Peripheral blood mononuclear cell (primary cell): ENCODE data around the genes TMEFF2 and MOB4.

GRCh38 chr2:192194813-192195965 lies at the start of gene TMEFF2:
TMEFF2 (minus strand) TSS chr2:192194933.
- PRO-cap, 8 experiments: no peak in any of the 8 experiments

DNA sequence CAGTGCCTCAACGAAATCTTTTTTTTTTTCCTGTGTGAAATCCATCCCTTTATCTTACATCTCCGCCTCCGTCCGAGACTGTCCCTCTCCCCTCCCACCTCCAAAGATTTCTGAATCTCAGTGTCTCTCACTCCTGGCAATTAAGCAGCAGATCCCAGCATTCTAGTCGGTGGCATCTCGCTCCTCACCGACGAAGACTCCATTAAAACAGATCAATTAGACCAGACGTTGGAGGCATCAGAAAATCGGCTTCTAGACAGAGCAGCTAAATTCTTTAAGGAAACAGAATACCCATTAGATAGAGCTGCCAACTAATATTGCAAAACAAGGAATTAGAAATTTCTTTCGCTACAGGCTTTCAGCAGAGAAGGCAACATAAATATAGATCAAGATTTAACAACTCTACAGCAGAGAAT lies 1.9 kb upstream of the TMEFF2 start:
- PRO-cap, 8 experiments: no peak in any of the 8 experiments

DNA sequence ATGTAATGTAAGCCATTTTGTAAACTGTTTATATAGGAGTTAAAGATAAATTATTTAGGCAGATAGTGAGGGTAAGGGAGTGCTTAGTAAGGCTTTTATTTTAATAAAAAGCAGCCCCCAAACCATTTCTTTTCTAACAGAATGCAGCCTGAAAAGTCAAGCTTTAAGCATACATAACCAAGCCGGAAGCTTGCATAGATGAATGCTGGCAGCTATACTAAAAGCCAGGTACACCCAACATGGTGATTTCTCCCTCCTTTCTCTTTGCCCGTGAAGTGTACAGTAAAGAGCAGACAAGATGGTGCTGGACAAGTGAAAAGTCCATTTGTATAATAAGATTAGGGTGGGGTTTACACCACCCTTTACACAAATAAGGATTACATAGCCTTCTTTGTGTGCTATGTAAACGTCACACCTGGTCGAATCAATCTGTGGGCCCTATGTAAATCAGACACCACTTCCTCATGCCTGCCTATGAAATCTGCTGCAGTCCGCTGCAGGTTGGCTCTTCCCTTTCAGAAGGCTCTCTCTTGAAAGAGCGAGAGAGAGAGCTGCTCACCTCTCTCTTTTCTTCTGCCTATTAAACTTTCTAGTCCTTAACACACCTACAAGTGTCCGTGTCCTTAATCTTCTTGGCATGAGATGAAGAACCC lies 1054.4 kb upstream of the SLC39A10 start:
- PRO-cap, 8 experiments: no peak in any of the 8 experiments

DNA sequence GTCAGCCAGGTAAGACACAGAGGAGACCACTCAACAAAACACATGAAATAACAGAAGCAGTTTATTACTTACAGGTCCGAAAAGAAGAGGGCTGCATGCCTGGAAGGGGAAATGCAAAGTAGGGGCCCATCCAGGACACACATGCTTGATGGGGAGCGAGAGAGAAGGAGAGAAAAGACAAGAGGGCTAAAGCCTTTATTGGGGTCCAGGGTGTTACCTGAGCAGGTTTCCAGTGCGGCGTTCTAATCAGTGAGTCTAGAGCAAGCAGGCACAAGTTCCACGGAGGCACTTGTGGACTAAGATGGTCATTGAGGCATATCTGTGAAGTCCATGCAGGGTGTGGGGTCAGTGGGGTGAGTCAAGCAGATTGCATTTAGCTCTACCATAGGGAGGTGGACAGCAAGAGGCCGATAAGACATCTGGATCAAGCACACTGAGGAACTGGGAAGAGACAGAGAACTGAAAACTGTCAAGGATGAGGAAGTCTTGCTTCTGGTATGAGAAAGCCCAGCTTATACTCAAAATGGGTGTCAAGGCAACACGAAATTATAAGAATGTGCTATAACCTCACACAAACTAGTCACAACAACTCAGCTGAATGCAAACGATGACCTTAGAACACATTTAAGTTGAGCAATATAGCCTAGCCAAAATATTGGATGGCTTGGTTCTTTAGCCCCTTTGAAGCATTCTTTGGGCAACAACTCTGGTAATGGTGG lies 61.2 kb upstream of the SLC39A10 start:
- PRO-cap, 8 experiments: no peak in any of the 8 experiments

DNA sequence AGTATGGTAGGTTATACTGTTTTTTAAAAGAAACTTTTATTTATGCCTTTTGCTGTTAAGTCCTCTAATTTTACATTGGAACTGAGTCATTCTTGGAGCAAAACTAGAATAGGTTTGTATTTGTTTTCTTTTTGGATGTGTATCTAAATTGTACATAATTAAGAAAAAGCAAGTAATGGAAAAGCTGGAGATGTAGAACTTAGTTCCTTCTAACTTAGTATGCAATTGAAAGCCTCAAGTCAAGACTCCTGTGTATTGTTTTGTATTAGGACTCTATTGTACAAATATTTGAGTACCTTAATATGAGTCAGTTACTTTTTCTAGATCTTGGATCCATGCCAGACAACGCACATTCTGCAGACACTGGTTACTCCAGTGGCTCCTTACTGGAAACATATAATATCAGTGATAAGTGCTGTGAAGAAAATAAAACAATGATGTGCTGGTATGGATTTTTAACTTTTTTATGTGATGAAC lies 1.4 kb downstream of the SLC39A10 start:
- PRO-cap, 8 experiments: no peak in any of the 8 experiments

DNA sequence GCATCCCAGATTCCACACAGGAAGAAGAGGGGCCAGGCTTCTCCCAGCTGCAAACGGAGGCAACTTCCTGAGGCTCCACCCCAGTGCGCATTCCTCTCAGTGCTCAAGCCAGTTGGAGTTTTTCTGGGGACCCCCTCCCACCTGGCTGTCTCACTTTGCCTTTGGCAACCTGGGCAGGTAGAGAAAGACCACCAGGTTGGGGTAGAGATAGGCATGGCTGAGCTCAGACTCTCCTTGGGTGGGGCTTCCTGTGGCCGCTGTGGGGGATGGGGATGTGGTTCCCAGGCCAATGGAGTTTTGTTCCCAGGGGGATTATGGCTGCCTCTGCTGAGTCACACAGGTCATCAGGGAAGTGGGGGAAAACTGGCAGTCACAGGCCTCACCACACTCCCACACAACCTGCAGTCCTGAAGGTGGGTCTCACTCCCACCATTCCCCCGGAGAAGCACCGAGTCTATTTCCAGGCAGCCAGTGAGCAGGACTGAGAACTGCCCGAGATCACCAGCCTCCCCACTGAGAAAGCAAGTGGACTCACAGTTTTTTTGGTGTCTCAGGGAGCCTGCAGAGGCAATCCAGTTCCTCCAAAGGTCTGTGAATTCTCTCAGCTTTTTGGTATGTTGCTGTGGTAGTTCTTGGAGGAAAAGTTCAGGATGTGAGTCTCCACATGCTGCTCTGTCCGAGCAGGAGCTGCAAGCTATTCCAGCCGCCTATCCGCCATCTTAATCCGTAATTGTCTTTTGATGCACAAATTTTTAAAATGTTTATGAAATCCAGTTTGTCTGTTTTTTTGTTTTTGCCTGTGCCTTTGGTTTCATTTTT lies 38.2 kb downstream of the SLC39A10 start:
- PRO-cap, 8 experiments: no peak in any of the 8 experiments

DNA sequence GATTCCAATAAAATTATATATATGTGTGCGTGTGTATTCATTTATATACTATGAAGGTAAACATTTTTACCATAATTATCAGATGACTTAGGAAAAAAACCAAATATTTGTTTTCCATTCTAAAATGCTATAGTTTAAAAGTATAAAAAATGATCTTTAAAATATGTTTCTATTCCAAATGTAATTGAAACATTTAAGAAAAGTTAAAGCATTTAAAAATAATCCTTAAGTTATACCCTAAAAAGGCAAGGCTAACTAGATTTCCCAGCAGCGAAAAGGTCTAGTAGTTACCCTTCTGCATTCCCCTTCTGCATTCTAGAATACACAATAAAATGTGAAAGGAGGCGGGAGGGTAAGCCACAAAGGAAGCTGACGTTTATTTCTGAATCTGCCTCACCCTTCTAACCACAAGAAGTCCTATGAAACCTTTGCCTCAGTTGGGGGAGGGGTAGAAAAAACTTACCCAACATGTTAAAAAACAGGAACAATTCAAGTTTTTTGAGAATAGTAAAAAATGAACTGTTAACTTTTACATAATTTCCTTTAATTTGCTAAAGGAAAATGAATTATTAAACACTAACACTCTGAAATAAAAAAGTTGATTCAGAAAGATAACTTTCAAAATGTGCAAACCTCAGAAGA lies 11.3 kb downstream of the STK17B start:
- PRO-cap, 8 experiments: peak in 8 of 8 experiments; most common minus-strand start position 310 of the sequence (in 5)

GRCh38 chr2:196165683-196165958 lies 5.8 kb downstream of the STK17B start:
- PRO-cap, 8 experiments: peak in 3 of 8 experiments; most common minus-strand start chr2:196165741 (in 1)

GRCh38 chr2:196640140-196640712 lies 711 bp downstream of the CCDC150 start:
- PRO-cap, 8 experiments: no peak in any of the 8 experiments

- PRO-cap, 8 experiments: no peak in any of the 8 experiments
These were observed 2.3 kb upstream of the GTF3C3 start for GRCh38 chr2:196801635-196802234.

DNA sequence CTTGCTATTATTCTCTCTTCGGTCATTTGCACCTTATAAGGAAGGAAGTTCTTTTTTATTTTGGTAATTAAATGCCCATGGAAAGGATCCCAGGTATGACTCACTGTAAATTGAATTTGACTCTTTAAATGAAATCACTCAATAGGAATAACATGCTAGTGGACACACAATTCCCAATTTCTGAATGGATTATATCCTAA lies 153.4 kb upstream of the PGAP1 start:
- PRO-cap, 8 experiments: no peak in any of the 8 experiments

- PRO-cap, 8 experiments: no peak in any of the 8 experiments
These were observed 182.4 kb upstream of the PGAP1 start for GRCh38 chr2:197108780-197109497.

- PRO-cap, 8 experiments: no peak in any of the 8 experiments
These were observed 16.2 kb downstream of the ANKRD44 start for GRCh38 chr2:197294468-197294766.

DNA sequence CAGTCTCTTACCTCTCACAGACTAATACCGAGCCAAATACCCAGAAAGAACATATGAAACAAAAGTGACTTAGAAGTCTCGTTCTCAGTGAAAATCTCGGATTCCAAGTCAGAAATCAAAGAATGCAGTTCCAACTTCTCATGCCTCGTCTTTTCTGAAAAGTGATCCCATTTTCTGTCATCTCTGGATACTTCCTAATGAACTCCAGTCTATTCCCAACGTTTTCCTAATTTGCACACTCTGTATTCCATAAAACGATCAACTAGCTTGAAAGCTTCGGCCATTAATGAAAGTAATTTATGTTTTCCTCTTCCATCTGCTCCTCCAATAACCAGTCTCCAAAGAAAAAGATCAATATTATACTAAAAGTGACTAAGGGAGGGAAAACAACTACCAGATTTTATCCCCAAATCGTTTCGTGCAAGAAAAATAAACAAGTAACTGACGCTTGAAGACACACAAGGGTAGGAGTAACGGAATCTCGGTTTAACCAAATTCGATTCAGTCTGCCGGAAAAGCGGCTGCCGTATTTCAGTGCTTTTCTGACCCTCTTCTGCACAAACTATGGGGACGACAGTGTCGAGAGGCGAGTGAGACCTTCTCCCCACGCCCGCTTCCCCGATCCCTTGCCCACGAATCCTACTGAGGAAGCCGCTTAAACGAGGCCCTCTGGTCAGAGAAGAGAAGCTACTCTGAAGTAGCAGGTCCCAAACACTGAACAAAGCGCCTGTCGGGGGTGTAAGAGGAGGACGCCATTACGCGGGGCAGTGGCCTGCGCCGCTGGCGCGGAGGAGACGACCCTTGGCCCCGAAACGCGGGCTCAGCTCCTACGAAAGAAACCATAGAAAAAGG lies 555 bp downstream of the SF3B1 start:
- PRO-cap, 8 experiments: peak in 6 of 8 experiments; most common plus-strand start position 721 of the sequence (in 3); most common minus-strand start position 256 of the sequence (in 2)

DNA sequence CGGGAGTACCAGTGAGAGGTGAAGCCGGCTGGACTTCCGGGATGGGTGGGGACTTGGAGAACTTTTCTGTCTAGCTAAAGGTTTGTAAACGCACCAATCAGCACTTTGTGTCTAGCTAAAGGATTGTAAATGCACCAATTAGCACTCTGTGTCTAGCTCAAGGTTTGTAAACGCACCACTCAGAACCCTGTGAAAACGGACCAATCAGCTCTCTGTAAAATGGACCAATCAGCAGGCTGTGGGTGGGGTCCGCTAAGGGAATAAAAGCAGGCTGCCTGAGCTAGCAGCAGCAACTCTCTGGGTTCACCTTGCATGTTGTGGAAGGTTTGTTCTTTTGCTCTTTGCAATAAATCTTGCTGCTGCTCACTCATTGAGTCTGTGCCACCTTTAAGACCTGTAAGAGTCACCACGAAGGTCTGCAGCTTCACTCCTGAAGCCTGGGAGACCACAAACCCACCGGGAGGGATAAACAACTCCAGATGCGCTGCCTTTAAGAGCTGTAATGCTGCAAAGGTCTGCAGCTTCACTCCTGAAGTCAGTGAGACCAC lies 2.4 kb upstream of the COQ10B start:
- PRO-cap, 8 experiments: no peak in any of the 8 experiments

- PRO-cap, 8 experiments: peak in 8 of 8 experiments; most common plus-strand start chr2:197515554 (in 6); most common minus-strand start chr2:197515831 (in 5)
These were observed at the start of gene MOB4 for GRCh38 chr2:197515185-197516168. MOB4 (plus strand) TSS chr2:197516066.

GRCh38 chr2:197532690-197532890 lies 16.7 kb downstream of the MOB4 start:
- PRO-cap, 8 experiments: peak in 1 of 8 experiments; most common plus-strand start chr2:197532803 (in 1)

DNA sequence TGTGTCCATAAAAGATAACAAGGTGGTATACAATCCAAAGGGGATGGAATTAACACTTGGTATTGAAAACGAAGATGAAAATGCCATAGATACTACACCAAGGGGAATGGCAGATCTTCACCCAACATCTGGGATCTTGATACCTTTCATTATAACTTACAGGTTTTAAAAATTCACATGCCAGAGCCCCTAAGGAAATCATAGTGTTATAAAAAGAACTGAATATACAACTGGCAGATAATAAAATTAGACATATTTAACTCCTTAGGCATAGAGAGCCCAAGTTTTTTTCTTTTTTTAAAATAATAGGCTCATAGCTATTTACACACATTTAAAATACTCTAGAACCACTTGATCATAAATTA lies 53.2 kb downstream of the MOB4 start:
- PRO-cap, 8 experiments: no peak in any of the 8 experiments

- PRO-cap, 8 experiments: no peak in any of the 8 experiments
These were observed 2.3 kb downstream of the RFTN2 start for GRCh38 chr2:197673010-197673469.

- PRO-cap, 8 experiments: peak in 6 of 8 experiments; most common minus-strand start chr2:197804409 (in 4)
These were observed 245 bp upstream of the PLCL1 start for GRCh38 chr2:197804150-197804546.